Ureter (tissue), 1 donor: ENCODE measurements around a stretch of chr17.

GRCh38 chr17:75525868-75526668 lies 571 bp downstream of the LLGL2 start:
- PRO-cap: no peak

DNA sequence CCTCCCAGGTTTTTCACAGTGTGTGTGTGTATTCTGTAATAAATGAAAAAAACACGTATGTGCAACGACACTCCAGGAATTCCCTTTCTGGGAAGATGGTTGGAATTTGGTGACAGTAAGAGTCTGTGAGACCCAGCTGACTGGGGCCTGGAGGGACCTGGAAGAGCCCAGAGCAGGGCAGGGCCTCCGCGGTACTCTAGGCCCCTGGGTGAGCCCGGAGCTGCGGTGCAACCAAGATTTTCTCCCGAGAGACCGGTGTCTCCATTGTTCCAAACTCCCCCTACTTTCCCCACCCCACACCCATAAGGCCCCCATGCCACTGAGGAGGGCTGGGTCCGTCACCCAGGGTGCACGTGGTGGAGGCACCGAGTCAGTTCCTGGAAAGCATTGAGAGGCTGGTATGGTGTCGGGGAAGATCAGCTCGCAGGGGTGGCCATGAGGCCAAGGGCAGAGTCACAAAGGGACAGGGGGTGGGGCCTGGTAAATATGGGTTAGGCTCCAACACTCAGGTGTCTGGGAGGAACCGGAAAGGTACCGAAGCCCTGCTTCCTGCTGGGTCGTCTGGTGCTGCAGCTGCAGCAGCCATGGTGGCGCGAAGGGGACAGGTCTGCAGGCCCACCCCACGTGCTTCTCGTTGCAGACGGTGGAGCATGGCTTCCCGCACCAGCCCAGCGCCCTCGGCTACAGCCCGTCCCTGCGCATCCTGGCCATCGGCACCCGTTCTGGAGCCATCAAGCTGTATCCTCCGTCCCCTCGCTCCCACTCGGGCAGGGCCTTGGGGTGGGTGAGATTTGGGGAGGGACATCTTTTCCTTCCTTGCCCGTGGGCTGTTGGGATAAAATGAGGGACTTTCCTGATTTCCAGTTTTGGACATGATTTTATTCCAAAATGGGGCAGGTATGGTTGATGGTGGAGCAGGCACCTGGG lies 30.2 kb downstream of the LLGL2 start:
- PRO-cap: no peak

GRCh38 chr17:75611038-75611473 lies 22.2 kb upstream of the SMIM5 start:
- PRO-cap: no peak

- PRO-cap: no peak
Measured at GRCh38 chr17:75621509-75621892, 11.7 kb upstream of the SMIM5 start.

GRCh38 chr17:75628214-75628675 lies 5.0 kb upstream of the SMIM5 start:
- PRO-cap: no peak

DNA sequence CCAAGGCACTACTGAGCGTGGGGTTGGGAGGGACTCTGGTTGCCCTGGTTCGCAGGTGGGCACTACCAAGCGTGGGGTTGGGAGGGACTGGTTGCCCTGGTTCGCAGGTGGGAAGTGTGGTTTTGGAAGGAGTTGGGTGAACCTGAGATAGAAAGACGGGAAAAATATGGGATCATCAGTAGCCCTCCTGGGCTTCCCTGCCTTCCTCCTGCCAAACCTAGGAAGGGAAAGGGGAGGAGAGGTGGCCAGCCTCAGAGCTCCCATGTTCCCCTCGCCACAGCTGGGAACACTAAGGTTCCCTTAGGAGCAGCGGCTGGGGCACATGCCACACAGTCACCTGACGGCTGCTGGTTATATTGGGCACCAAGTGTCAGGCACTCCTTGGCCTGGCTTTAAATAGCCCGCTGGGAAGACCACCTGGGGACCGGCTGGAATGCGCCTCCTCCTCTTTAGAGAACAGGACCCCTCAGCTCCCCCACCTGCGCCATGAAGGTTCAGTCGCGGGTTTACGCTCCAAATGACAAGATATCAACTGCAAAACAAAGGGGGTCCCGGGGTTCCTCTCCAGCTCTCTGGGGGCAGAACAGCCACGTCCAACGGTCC lies 3.1 kb downstream of the SMIM5 start:
- PRO-cap: no peak

DNA sequence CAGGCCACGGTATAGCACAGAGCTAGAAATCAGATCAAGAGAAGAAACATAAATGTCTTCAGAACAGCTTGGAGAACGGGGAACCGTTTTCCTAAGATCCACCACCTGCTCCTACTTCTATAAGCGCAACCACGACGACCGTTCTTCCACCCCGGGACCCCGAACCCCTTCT lies 272 bp downstream of the RECQL5 start:
- PRO-cap: no peak

DNA sequence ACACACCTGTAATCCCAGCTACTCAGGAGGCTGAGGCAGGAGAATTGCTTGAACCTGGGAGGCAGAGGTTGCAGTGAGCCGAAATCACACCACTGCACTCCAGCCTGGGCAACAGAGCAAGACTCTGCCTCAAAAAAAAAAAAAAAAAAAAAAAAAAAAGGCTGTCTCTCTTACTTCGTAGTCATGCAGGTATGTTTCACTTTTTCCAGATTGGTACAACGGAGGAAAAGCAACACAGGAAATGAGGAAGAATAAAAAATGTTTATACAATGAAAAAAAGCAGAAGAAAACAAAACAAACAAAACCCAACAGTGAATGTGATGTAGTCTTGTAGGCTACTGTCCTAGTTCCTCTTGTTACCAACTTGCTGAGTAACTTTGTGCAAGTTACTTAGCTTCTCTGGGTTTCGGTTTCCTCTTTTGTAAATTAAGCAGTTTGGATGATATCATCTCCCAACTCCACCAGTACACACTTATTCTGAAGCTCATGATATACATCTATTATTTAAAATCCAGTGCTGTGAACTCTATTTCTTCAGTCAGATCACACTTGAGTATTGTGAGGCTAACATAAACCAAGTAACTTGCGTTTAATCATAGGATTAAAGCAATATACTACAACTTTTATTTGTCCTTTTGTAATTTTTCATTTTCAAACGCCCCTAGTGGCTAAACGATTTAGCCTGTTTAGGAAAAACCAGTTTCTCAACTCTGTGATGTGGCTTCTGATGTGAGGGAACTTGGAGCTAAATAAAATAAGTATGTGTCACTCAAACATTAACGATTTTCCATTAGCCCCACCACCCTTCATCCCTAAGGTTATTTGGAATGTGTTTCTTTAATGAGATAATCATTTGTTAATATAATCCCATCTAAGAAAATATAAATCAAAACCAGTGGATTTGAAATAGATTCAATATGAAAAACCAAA lies 1.5 kb upstream of the UNK start:
- PRO-cap: no peak

DNA sequence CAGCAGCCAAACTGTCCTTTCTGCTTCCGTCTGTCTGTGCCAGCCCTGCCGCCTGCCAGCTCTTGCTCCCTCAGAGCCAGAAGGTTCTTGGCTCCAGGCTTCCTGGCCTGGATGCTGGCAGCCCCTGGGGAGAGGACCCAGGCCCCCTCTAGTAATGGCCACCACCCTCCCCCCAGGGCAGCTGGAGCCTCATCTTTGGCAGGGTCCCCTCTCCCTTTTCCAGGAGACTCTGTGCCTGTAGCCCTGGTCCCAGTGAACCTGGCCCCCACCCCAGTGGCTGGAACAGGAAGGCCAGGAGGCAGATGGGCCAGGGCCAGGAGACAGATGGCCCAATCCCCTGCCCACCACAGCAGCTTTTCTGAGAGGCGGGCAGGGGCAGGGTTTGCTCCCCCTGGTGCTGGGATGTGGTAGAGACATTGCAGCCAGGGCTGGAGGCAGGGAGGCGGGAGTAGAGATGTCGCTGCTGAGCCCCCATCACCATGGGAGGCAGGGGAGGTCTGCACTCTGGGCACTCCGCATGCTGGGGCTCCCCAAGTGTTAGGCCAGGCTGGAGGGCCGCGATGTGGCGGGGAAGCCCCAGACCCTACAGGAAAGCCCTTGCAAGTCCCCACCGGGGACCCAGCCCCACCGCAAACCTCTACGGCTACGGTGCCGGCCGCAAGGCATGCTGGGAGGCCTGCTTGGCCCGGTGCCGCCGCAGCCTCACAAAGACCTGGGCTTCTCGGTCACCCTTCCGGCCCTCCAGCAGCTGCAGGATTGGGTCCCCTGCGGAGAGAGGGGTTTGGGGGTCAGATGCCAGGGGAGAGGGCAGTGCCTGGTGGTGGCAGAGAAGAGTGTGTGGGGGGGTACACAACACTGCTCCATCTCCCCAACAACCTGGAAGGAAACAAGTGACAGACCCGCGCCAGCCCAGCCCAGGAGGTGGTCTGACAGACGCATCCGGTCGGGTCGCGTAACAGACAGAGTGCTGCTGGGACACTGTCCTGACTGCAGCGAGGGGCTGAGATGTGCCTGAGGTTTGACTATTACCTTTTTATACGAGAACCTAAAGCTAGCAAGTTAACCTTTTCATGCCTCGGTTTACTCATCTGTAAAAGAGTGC lies 16.5 kb downstream of the UNC13D start:
- PRO-cap: unidirectional peak, plus-strand start at position 416 of the sequence; unidirectional peak, minus-strand start at position 636 of the sequence

GRCh38 chr17:75855623-75856793 lies 873 bp upstream of the WBP2 start:
- PRO-cap: bidirectional peak, plus-strand start at chr17:75855676, minus-strand start at chr17:75855367; unidirectional peak, plus-strand start at chr17:75855854; bidirectional peak, plus-strand start at chr17:75856099, minus-strand start at chr17:75855940

- PRO-cap: no peak
Measured at GRCh38 chr17:75864209-75864901, 9.2 kb upstream of the WBP2 start.

GRCh38 chr17:75869069-75870377 lies 8.9 kb downstream of the TRIM47 start:
- PRO-cap: unidirectional peak, plus-strand start at chr17:75869721

DNA sequence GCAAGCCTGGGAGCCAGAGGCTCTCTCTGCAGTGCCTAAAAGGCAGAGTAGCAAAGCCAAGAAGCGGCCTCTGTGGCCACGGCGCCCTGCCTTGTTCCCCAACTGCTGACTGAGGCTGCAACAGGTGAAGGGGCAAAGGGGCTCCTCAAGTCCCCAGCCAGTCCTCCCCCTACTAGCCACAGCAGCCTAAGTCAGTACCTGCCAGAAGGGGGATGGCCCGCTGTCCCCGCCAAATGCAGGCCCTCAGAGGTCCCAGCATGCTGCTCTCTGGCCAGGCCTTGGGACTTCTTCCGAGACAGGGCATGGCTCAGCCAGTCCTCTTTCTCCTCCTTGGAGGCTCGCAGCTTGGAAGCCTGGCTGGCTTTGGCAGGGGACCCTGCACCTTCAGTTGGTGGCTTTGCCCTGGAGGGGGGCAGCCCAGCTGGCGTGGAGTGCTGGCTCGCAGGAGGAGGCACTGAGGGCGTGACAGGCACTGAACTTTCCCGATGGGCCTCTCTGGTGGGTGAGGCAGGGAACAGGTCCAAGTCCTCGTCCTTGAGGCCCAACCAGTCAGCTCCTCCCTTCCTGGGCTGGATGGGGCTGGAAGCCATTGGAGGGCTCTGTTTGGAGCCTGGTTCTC lies 17.7 kb downstream of the FBF1 start:
- PRO-cap: no peak

DNA sequence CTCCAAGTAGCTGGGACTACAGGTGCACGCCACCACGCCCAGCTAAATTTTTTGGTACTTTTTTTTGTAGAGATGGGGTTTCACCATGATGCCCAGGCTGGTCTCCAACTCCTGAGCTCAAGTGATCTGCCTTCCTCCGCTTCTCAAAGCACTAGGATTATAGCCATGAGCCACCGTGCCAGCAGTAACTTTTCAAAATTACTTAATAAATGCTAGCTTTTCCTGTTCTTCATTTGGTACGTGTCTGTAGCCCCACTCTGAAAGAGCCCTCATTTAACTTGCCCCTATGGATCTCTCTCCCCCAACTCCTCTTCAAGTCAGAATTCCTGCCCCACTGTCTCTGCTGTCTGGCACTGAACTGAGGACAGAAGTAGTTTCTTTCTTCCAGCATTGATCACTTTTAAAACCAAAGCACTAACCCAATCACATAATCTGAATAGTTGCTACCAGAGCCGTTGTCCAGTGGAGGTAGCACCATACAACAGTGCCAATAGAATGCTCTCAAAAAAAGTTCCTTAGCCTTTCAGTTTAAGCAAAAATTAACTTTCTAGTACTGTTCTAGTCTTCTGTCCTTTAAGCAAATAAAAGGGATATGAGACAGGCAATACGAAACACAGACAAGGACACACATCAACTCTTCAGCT lies 16.3 kb downstream of the SRP68 start:
- PRO-cap: no peak

DNA sequence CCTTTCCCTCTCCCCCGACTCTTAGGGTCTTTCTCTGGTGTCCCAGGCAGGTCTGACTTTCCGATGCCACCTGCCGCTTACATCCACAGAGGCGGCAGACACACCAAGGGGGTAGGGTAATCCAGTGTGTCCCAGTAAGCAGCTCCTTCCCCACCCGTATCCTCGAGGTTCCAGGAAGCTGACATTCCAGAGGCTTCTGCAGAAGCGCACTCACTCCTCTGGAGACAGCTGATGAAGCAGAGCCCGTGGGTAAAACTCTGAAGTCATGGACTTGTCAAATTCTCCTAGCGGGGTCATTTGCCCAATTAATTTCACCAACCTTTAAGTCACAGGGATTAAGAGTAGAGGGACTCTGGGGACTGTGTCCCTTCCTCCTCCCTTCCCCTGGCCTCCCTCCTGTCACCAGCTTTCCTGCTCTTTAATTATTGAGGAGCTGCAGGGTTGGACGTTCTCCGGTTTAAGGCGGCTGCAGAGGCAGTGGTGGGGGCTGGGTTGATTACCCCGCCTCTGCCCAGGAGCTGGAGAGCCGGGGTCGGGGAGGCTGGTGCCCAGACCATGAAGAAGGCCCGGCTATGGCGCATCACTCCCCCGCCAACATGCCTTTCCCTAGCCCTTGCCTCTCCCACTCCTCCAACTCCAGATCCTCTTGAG lies 828 bp upstream of the FOXJ1 start:
- PRO-cap: no peak

DNA sequence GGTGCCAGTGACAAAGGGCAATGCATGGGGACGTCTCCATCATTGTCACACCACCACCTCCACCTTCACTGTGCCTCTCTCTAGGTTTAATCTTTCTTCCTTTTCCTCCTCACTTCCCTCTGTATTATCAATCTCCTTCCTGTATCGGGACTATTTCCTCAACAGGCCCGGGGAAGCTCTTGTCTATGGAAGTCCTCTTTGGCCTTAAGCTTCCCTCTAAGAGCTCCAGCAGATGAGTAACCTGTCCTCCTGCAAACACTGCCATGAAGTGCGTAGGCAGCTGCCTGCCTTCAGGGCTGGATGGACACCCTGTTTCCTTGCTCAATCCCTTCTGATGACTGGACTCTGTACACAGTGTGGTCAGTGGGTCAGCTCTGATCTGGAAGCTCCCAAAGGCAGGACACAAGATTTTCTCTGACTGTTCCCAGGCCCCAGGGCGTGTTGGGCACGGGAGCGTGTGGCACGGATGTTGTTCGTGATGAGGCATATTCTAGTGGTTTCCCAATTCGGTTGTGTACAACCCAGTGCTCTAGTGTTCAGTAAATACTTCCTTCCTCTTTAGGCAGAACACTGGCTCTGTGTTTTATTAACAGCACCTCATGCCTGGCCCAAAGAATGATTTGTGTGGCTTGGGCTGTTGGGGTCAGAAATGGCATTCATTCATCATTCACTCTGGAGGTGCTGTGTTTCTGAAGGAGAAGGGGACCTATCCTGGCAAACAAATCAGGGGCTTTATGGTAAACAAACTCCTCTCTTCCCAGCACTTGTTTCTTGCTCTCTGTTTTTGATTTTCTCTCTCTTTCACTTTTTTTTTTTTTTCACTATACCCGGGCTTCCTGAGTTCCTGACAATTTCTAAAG lies 11.8 kb upstream of the RNF157 start:
- PRO-cap: no peak

GRCh38 chr17:76271604-76271816 lies 6.4 kb downstream of the UBALD2 start:
- PRO-cap: no peak

DNA sequence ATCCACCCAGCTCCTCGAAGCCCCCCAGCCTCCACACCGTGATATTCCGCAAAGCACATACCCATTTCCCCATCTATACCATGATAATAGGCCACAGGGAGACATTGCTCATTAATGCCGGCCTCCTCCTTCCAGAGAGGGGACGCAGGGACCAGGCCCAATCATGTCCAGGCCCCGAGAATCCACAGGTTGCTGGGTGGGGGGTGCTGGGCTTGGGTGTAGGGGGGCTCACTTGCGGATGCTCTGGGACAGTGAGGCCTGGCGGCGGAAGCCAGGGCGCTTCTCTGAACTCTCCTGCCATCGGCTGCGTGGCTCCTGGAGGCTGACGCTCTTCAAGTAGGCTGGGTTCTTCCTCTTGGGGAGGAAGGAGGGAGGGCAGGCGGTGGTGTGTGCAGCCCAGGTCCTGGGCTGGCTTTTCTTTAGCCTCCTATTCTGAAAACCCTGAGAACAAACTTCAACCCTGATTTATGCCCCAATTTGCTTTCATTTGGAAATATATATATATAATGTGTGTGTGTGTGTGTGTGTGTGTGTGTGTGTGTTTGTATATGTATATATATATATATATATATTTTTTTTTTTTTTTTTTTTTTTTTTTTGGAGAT lies 12.2 kb downstream of the AANAT start:
- PRO-cap: no peak

DNA sequence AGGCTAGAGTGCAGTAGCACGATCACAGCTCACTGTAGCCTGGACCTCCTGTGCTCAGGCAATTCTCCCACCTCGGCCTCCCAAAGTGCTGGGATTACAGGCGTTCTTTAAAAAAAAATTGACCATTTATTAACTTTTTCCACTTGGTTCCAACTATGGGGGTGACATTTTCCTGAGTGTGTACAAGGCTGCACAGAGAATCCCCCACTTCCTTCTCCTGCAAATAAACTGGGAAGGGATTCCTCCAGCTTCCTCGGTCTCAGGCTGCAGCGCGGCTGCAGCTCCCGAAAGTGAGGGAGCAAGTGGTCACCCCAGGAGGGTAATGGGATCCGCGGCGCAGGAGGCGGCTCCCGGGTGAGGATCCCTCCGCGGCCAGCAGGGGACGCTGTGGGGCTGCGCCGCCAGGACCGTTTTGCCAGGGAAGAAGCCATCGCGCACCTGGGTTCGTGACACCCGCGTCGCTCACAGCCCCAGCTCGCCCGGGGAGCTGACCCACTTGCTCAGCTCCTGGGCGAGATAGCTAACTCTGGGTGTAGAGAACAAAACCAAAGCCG lies 14.5 kb downstream of the CYGB start:
- PRO-cap: no peak

DNA sequence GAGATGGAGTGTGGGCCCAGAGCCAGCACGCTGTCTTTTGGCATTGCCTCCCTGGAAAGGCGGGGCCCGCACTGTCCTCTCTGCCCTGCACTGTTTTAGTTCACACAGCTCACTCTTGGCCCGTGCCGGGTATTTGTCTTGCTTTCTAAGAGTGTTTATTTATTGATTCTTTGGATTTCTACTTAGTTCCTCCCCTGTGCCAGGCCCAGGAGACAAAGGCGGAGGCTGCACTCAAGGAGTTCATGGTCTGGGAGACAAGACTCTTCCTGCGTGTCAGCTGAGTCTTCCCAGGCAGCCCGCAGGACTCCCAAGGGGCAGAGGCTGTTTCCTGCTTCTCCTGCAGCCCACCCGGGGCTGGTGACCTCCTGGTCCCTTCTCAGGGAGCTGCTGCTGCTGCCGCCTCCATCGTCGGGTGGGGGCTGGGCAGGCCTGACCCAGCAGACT lies 12.7 kb downstream of the CYGB start:
- PRO-cap: no peak